Ascending aorta (tissue), 1 donor: ENCODE results near the gene C15orf61.

- PRO-cap, result no peak
Measured at GRCh38 chr15:67175505-67176517, 78.7 kb downstream of the AAGAB start.

DNA sequence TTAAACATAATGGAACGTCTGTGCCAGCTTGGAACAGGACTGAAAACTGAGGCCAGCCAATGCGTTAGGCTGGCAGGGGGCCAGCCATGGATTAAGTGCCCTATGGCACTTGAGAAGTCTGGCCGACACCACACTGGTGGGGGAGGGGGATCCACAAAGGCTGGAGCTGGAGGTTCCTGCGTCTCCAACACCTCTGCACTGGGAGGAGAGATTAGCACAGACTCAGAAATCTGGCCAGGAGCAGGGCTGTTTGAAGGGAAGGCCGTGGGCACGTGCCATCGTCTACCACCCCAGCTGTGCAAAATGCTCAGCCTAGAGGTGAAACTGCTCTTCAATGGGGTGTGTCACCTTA, 77.8 kb downstream of the AAGAB start:
- PRO-cap, result no peak

DNA sequence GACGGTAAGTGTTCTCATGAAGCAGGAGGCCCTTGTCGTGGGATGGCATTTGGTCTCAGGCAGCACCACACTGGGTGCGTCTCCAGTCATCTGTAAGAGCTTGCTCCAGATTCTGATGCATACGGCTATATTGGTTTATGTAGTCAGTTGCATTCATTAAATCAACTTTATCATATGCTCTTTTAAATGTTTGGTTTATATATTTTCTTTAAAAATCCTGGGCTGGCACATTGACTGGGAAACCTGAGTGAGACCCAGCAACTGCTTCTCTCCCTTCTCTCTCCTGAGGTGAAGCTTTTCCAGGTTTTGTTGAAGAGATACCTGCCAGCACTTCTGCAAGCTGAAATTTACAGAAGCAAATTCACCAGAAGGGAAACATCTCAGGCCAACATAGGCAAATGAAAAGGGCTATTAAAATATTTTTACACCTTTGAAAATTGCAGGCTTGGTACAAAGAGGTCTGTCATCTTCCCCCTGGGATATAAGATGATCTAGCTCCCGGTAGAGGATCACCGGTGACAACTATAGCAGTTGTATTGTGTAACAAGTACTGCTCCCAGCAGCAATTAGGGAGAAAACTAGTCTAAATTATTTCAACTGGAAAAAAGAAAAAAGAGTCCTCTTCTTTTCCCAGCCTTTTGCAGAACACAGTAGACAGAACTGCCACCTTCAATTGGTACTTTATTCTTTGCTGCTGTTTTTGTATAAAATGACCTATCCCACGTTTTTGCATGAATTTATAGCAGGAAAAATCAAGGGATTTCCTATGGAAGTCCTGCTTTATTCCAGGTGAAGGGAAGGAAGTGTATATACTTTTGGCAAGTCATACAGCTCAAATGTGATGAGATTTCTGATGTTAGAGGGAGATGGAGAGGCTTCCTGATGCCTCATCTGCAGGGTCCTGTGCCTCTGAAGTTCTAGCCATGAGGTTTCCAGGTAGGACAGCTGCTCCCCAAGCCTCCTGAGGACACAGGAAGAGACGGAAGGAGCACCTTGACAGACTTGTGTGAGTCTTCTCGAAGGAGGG, 62.8 kb downstream of the AAGAB start:
- PRO-cap, result no peak

DNA sequence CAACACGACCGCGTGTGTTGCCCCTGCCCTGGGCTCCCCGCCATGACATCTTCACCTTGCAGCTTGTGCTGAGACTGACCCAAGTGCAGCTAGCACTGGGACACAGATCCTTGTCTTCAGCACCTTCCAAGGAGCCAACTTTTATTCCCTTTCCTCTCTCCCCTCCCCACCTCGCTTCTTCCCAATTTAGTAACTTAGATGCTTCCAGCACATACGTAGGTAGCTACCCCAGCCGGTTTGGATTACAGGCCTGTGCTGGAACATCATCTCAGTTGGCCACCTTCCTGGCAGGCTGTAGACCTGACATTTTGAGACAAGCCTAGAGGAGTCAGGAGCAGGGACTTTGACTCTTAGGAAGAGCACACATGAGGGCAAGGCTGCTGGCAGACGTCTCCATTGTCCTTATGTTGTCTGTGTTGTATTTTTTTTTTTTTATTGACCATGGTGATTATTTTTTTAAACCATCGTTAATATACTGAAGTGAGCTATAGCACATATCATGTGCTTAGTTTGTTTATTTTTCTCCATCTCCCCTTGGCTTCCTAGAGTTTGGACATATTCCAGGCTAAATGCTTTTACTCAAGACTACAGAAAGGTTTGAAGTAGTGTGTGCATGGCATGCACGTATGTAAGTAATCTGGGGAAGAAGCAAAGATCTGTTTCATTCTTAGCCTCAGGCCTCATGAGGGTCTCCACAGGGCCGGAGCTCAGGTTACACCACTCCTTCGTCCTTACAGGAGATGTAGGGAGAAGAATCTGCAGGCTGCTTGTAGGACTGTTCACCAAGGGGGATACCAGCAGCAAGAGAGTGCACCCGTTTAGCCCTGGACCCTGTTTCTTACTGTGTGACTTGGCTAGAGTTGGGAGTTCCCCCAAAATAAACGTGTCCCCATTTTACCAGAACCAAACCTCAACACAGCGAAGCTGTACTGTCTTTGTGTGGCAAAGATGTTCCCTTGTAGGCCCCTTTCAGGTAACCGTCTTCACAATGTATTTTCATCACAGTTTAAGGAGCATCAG, 60.9 kb downstream of the AAGAB start:
- PRO-cap, result no peak

DNA sequence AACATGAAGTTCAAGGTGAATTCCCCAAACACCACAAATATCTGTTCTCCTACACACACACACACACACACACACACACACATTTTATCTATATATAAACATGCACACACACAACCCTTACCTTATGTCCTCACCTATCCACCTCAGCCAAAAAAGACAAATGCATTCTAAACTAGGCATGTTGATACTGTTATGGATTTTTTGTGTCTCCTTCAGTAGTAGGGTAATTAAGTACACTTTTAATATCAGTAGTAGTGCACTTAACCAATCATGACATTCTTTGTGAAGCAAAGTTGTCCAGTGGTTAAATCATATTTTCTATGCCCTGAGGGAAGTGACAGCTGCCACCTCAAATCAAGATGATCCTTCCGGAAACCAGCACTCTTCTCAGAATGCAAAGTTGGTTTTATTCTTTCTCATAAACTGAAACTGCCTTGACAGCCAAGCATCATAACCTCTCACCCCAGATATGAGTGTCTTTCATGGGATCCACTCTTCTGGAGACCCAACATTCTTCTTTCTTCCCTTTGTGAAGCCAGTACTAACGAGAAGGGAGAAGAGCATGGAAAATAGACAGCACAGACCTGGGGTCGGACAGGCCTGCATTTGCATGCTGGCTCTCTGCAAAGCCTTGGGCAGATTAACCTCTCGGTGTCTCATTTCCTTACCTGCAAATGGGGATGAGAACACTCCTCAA, 13.3 kb downstream of the AAGAB start:
- PRO-cap, result no peak

DNA sequence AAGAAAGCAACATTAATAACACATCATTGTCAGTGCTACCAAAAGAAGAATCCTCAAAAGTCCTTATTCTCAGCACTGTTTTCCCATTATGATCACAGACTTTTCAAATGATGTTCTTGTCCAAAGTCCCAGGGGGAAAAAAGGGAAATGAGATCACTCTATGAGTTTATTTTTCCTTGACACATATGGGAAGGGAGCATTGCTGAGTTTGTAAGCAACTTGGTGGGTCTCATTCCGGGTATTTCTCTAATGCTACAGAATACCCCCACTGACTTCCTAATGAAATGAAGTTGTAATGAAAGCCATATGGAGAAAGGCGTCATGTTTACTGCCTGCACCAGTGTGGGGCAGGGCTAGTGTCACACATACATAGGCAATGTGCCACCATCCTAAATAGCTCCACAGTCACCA, 41.2 kb upstream of the C15orf61 start:
- PRO-cap, result no peak

DNA sequence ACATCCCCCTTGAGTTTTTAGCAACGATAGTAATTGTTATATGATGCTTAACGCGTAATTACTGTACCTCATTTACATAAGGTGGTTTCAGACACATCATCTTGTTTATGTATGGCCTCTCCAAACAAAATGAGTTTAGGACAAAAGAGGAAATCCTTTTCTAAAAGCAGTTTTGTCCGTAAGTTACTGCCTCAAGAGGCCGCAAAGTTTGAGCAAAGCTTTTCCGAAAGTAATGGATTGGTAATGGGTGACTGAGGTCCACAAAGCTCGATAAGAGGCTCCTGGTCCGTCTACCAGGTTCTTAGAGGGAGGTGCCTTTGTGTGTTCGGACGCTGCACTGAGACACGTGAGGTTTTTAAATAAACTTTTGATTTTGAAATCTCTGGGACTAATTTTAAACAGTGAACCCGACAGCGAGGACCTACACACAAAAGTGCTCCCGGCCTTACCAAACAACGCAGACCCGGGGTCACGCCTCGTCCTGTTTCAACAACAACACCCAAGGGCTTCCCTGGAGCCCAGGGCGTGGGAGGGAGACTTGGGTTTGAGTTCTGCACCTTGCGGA, 519 bp upstream of the C15orf61 start:
- PRO-cap, result unidirectional peak, plus-strand start at position 391 of the sequence

GRCh38 chr15:67520895-67521789, at the start of gene C15orf61:
C15orf61 (plus strand) TSS chr15:67521131.
- PRO-cap, result bidirectional peak, plus-strand start at chr15:67521249, minus-strand start at chr15:67520982

GRCh38 chr15:67548716-67549416, 6.4 kb downstream of the MAP2K5 start:
- PRO-cap, result no peak

DNA sequence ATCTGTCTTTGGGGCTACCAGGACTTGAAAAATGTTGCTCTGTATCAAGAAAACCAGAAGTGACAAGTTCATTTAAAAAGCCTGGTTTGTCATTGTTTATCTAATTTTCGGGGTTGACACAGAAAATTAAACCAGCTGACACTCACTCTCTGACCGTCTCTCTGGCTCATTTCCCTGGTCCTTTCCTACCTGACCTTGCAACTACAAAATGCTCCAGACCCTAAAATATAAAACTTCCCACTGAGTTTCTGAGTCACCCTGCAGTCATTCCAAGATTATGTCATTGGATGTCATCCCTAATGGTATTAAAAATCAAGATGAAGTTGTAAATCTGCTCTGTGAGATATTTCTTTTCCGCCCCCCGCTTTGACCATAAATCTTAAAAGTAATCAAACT, 32.9 kb upstream of the SKOR1 start:
- PRO-cap, result no peak

GRCh38 chr15:67820796-67821320, 4.5 kb upstream of the SKOR1 start:
- PRO-cap, result no peak

GRCh38 chr15:67915379-67916090, 90.2 kb downstream of the SKOR1 start:
- PRO-cap, result bidirectional peak, plus-strand start at chr15:67915935, minus-strand start at chr15:67915813

- PRO-cap, result no peak
Measured at GRCh38 chr15:67925049-67925799, 99.9 kb downstream of the SKOR1 start.

GRCh38 chr15:68073650-68074081, 19.6 kb downstream of the PIAS1 start:
- PRO-cap, result no peak

GRCh38 chr15:68081056-68081811, 27.1 kb downstream of the PIAS1 start:
- PRO-cap, result no peak

GRCh38 chr15:68257466-68257621, 20.2 kb upstream of the FEM1B start:
- PRO-cap, result bidirectional peak, plus-strand start at chr15:68257520, minus-strand start at chr15:68257215

GRCh38 chr15:68292195-68293365, 15.0 kb downstream of the FEM1B start:
- PRO-cap, result no peak

GRCh38 chr15:68517273-68517940, 61.4 kb upstream of the CORO2B start:
- PRO-cap, result no peak

- PRO-cap, result no peak
Measured at GRCh38 chr15:68616474-68616940, 37.7 kb downstream of the CORO2B start.

- PRO-cap, result bidirectional peak, plus-strand start at chr15:68795552, minus-strand start at chr15:68795324
Measured at GRCh38 chr15:68795220-68795857, 25.4 kb downstream of the ANP32A start.